Psoas muscle (tissue), 2 donors: ENCODE data around the genes C17orf107, ZNF594, ALOX12, SLC16A13 and ASGR1.

DNA sequence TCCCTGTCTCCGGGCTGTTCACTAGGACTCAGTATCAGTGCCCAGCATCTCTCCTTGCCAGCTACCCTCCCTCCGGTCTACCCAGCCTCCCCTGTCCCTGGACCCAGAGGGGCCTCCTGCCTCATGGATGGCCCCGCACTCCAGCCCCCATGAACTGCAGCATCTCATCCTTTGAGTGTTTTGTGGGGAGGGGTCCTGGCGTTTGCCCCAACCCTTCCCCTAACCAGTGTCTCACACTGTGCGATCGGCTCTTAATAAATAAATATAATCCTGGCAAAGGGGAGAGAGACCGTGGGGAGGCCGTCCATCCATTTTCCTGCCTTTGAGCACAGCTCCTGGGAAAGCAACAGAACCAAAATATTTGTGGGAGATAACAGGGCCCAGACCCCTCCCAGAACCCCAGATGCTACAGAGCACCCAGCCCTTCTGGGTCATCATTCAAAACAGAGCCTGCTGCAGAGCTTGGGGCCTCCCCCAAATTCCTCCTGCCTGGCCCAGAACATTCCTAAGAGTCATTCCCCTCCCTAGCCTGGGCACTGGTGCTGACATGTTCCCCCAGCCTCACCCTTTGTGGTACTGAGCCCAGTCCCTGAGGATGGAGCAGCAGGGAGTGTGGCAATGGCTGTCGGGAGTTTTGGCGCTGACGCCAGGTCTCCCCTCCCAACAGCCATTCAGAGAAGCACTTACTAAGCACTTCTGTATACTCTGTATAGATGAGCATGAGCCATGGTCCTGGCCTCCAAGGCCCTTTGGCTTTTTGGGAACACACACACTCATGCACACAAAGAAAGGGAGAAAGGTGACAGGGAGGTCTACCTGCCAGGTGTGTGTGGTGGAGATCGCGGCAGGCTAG is 17.8 kb upstream of the C17orf107 start:
- PRO-cap, 2 experiments, result no peak in any of the 2 experiments

- PRO-cap, 2 experiments, result no peak in any of the 2 experiments
These were observed at the start of gene C17orf107 for GRCh38 chr17:4899029-4900143. C17orf107 (plus strand) TSS chr17:4899536.

DNA sequence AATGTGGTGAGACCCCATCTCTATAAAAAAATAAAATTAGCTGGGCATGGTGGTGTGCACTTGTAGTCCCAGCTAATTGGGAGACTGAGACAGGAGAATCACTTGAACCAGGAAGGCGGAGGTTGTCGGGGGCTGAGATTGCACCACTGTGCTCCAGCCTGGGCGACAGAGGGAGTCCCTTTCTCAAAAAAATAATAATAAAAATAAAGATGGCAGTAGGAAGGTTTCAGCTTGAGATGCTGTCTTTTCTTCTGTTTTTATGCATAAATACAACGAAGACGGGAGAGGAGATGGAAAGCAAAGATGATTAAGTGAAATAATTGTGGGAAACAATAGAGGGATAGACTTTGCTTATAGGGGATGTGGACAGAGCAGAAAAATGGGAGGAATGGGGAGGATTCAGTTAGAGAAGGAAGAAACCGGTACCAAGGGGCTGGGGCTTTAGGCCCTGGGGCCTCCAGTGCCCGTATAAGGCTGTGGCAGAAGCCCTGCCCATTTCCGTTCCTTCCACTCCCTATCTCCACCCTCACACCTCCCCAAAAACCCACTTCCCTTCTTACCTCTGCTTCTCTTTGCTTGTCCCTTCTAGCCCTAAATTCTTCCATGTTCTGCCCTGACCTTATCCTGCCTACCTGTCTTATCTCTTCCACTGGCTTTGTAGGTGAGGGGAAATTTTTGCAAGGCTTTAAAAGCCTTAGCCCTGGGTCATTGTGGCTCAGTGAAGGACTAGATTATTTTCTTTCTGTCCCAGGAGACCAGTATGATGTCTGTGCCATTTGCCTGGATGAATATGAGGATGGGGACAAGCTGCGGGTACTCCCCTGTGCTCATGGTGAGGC is 4.0 kb downstream of the RNF167 start:
- PRO-cap, 2 experiments, result no peak in any of the 2 experiments

GRCh38 chr17:4968905-4969825 is 1.5 kb upstream of the SPAG7 start:
- PRO-cap, 2 experiments, result no peak in any of the 2 experiments

DNA sequence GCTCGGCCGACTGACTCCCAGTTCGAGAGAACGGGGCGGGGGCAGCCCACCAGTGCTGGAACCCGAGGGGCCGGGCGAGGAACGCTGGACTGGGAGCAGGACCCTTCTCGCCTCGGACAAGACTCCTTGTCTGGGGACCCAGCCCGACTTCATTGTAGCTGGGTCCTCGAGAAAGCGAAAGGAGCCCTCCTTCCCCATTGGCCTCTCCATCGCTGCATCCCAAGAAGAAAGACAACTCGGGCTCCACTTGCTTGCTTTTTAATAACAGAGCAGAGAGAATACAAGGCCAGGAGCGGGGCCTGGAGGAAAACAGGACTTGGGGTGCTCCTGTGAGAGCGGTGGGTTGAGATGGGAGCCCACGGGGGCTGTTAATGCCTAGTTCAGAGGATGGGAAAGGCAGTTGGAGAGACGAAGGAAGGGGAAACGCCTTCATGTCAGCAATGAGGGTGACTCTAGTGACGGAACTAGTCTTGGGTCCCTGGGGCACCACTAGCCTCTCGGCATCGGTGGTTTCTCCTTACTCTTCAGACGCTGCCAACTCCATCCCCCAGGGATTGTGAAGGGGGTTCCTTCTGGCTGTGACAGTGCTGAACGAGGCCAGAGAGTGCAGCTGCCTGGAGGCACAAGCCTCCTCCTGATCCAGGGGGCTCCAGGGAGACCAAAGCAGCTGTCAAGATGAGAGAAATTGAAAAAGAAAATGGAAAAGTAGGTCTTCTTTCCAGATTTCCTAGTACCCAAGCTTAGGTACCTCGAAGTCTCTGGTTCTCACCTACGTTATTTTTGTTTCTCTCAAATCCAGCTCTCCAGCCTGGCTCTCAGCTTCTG is 625 bp upstream of the CAMTA2 start:
- PRO-cap, 2 experiments, result no peak in any of the 2 experiments

- PRO-cap, 2 experiments, result peak in 2 of 2 experiments; most common plus-strand start chr17:5192007 (in 1); most common minus-strand start chr17:5191855 (in 1)
These were observed at the start of gene ZNF594 for GRCh38 chr17:5191124-5192412. ZNF594 (minus strand) TSS chr17:5191868.

- PRO-cap, 2 experiments, result no peak in any of the 2 experiments
These were observed 13.8 kb upstream of the ENSG00000286190 start for GRCh38 chr17:5514334-5515311.

GRCh38 chr17:6452763-6453682 is 8.8 kb downstream of the PIMREG start:
- PRO-cap, 2 experiments, result no peak in any of the 2 experiments

- PRO-cap, 2 experiments, result no peak in any of the 2 experiments
These were observed 2.0 kb downstream of the C17orf100 start for GRCh38 chr17:6653296-6654198.

GRCh38 chr17:6683150-6683660 is 30.0 kb downstream of the SLC13A5 start:
- PRO-cap, 2 experiments, result no peak in any of the 2 experiments

DNA sequence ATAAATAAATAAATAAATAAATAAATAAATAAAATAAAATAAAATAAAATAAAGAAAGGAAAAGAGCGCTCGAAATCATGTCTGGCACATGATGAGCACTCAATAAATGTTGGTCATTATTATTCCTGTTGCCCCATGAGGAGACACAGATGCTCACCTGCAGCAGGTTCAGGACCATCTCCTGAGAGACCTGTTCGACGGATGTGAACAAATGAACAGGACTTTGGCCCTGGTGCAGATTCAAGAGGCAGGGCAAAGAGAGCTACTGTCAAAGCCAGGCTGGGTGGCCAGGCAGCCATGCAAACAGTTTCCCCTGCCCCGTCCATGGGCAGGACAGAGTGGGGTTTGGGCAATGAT is 14.1 kb downstream of the SLC13A5 start:
- PRO-cap, 2 experiments, result no peak in any of the 2 experiments

- PRO-cap, 2 experiments, result no peak in any of the 2 experiments
These were observed 10.4 kb downstream of the SLC13A5 start for GRCh38 chr17:6702467-6703418.

- PRO-cap, 2 experiments, result no peak in any of the 2 experiments
These were observed at the start of gene ALOX12 for GRCh38 chr17:6995273-6996461. ALOX12 (plus strand) TSS chr17:6996049.

DNA sequence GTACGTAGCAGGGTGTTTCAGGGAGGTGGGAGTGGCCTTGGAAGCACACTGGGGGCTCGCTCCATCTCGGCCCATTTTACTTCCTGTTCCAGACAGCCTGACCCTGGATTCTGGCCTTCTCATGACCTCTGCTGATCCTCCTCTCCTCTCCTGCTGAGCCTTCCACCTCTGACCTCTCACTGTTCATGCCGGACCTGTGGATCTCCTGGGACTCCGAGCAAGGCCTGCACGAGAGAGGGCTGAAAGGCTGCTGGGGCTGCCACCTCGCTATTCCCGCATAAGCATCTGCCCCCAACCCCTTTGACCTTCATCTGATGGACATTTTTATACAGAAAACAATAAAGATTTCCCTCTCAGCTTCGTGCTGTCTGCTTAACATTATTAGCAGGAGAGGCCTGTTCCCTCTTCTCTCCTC is 2.6 kb downstream of the C17orf49 start:
- PRO-cap, 2 experiments, result no peak in any of the 2 experiments

GRCh38 chr17:7035682-7036742 is at the start of gene SLC16A13:
SLC16A13 (plus strand) TSS chr17:7036015.
- PRO-cap, 2 experiments, result peak in 2 of 2 experiments; most common plus-strand start chr17:7036075 (in 2); most common minus-strand start chr17:7035826 (in 1)

GRCh38 chr17:7112007-7112709 is 2.5 kb downstream of the ASGR2 start:
- PRO-cap, 2 experiments, result no peak in any of the 2 experiments

DNA sequence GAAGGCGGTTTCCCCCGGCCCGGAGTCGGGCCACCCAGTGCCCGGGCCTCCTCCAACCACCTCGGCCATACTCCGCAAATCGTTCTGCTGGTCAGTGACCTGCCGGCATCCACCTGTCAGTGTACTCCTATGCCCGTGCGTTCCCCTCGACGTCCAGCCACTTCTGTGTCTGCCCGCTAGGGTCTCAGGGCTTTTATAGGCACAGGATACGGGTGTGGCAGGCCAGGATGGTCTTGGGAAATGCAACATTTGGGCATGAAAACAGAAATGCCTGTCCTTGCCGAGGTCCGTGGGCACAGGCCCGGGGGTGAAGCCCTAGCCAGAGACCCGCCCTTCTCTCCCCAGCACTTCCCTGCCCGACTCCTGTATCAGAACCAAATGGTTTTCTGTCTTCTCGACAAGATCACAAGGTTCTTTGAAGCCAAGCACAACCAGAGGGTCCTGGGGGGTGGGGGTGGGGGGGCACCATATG is 19.4 kb upstream of the ASGR2 start:
- PRO-cap, 2 experiments, result peak in 1 of 2 experiments; most common minus-strand start position 167 of the sequence (in 1)

GRCh38 chr17:7179222-7180153 is at the start of gene ASGR1:
ASGR1 (minus strand) TSS chr17:7179370.
- PRO-cap, 2 experiments, result no peak in any of the 2 experiments

- PRO-cap, 2 experiments, result no peak in any of the 2 experiments
These were observed 5.6 kb downstream of the DVL2 start for GRCh38 chr17:7228832-7229089.

DNA sequence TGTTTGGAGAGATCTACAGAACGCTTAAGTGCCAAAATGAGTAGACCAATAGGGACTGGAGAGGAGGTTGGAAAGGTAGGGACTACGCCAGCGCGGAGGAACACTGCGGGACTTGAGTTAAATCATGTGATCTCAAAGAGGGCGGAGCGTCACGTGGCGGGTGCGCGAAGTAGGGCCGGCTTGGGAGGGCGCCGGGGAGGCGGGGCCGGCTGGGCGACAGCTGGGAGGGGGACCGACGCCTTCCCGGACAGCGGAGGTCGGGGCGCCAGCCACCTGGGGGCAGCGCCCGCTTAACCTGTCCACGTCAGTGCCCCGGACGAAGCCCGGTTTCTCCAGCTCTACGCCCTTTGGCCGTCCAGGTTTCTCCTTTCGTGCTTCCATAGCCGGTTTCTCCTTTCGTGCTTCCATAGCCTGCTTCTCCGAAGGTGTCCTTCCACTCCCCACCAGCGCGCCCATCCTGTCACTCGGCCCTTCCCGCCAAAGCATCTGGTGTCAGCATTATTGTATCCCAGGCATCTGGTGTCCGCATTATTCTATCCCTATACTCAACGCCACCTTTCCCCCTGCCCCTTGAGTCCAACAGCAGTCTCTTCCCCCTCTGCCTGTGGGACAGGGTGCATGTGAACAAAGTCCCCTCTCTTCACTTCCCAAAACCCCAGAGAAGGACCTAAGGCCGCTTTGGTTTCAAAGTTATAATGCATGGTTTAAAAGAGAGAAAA is 824 bp upstream of the GABARAP start:
- PRO-cap, 2 experiments, result peak in 2 of 2 experiments; most common plus-strand start position 219 of the sequence (in 2); most common minus-strand start position 105 of the sequence (in 2)